H1 (cell line): ENCODE data around the gene EPHB1.

GRCh38 chr3:133099983-133100402 is 61.8 kb downstream of the TMEM108 start:
- RRBS = no CpG with 5 or more reads among the region's 6 CpGs
CAGE:
- cytosol, long polyA plus RNA = no peak
- long polyA plus RNA = no peak
- nucleus, long polyA plus RNA = no peak

DNA sequence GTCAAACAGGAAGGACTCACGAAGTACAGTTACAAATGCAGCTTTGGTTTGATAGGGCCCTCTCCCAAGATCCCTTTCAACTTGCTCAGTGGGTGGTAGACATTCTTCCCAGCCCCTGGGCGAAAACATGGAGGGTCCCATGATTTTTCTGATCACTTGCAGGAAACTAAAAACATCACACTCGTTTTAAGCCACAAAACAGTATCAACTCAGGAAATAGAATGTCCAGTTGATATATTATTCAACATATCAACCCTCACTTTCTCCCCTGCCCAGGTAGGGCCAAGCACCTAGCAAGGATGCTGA is 25.5 kb downstream of the BFSP2 start:
- RRBS = no CpG with 5 or more reads among the region's 3 CpGs
CAGE:
- cytosol, long polyA plus RNA = no peak
- long polyA plus RNA = no peak
- nucleus, long polyA plus RNA = no peak

- RRBS = no CpG with 5 or more reads among the region's 5 CpGs
CAGE:
- cytosol, long polyA plus RNA = no peak
- long polyA plus RNA = no peak
- nucleus, long polyA plus RNA = no peak
These were observed 48.8 kb downstream of the BFSP2 start for GRCh38 chr3:133448318-133449405.

- RRBS = no CpG with 5 or more reads among the region's 18 CpGs
CAGE:
- cytosol, long polyA plus RNA = no peak
- long polyA plus RNA = no peak
- nucleus, long polyA plus RNA = no peak
These were observed 499 bp upstream of the CDV3 start for GRCh38 chr3:133572951-133573422.

DNA sequence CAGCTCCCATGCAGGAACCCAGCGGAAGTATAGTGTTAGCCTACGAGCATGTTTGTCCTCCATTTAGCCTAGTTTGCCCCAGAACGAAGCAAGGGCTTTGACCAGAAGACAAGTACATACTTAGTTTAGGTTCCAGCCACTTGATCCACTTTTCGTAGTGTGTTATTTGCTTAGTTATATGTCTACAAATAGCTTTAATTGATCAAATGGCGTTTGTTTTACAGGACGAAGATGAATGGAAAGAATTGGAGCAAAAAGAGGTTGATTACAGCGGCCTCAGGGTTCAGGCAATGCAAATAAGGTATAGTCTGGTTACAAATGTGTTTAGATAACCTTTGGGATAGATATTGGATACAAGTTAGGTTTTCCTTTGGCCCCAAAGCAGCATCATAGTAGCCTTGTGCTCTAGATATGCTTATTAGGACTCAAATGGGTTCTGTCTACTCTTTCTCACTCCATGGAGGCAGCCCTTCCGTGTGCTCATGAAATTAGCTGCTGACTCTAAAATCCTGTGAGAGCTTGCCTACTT is 1.4 kb downstream of the CDV3 start:
- RRBS = no CpG with 5 or more reads among the region's 8 CpGs
CAGE:
- cytosol, long polyA plus RNA = no peak
- long polyA plus RNA = start-site peak on the plus strand centred at position 235 of the sequence, 27 bp wide, 30 and 17 reads in 2 replicates
- nucleus, long polyA plus RNA = no peak

GRCh38 chr3:133763772-133764546 is 17.8 kb downstream of the TF start:
- RRBS = no CpG with 5 or more reads among the region's 4 CpGs
CAGE:
- cytosol, long polyA plus RNA = no peak
- long polyA plus RNA = no peak
- nucleus, long polyA plus RNA = no peak

GRCh38 chr3:133806152-133806928 is 725 bp downstream of the SRPRB start:
- RRBS = no CpG with 5 or more reads among the region's 23 CpGs
CAGE:
- cytosol, long polyA plus RNA = no peak
- long polyA plus RNA = no peak
- nucleus, long polyA plus RNA = no peak

- RRBS = no CpG with 5 or more reads among the region's 2 CpGs
CAGE:
- cytosol, long polyA plus RNA = no peak
- long polyA plus RNA = no peak
- nucleus, long polyA plus RNA = no peak
These were observed 52.2 kb upstream of the RAB6B start for GRCh38 chr3:133947954-133948189.

DNA sequence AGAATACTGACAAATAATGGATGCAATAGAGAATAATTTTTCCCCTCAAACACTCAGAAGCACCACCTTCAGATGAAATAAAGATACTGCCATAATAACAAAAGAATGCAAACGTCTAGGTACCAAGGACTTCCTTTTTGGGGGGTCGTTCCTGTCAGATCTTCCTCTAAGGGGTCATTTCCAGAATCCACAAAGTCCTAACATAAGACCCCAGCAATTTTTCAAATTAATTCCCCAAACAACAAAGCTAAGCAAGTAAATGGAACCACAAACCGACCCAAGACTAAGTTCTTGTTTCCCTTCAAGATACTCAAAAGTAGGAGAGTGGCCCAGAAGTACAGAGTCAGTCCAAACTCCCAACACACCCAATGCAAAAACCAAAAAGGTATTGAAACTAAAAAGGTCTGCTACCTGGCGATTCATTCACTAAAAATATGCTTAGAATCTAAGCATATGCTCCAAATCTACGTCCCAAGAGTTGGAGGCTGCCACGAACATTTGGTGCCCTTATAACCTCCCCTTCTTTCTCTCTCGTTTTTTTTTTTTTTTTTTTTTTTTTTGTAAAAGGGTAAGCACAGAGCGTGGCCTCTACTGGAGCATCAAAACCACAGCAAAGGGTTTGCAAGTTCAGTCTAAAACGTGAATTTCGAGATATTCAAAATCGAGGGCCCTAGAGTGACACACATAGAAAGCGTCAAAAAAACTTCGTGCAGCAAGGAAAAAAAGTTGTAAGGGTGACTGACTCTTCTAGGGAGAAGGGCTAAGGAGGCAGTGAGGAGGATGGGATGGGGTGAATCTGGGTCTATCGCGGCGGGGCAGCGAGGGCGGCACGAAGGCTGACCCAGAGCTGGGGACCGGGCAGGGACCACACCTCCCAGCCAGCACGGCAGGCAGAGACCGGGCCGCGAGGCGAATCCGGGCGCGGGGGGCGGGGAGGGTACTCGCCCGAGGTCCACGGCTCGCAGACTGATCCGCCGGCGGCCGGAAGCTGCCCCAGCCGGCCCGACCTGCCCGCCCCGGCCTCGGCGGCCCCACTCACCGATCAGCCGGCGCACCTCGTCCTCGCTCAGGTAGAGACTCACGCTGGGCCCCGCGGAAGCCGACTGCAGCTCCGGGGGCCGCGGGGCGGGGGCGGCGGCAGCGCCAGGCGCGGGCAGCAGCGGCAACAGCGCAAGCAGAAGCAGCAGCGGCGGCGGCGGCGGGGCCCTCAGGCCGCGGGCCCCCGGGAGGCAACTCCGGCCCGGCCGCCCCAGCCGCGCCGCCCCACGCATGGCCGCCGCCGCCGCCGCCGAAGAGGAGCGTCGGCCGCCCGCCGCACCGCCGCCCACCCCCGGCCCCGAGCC is 804 bp downstream of the RYK start:
- RRBS = 2% methylated on average over 33 of the region's 93 CpGs
CAGE:
- cytosol, long polyA plus RNA = no peak
- long polyA plus RNA = no peak
- nucleus, long polyA plus RNA = no peak

DNA sequence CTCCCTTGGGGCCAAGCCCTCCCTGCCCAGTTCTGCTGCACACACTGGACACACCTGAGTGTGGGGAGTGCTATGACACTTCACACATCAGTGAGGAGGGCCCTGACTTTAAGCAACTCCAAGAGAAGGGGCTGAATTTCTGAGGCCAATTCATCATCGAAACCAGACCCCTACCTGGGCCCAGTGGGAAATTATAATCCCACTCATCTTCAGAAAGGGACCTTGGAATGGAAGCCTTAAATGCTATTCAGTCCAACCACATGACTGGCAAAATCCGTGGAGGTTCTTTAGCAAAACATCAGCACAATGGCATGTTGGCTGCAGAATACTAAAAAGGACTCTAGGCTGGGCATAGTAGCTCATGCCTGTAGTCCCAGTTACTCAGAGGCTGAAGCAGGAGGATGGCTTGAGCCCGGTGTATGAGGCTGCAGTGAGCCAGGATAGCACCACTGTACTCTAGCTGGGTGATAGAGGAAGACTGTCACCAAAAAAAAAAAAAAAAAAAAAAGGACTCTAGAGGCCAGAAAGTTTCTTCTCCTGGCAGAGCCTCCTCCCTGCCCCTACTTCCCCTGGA is 60.5 kb upstream of the RYK start:
- RRBS = no CpG with 5 or more reads among the region's 3 CpGs
CAGE:
- cytosol, long polyA plus RNA = no peak
- long polyA plus RNA = no peak
- nucleus, long polyA plus RNA = no peak

- RRBS = no CpG with 5 or more reads among the region's 25 CpGs
CAGE:
- cytosol, long polyA plus RNA = no peak
- long polyA plus RNA = no peak
- nucleus, long polyA plus RNA = no peak
These were observed 12.8 kb downstream of the AMOTL2 start for GRCh38 chr3:134361439-134361871.

GRCh38 chr3:134373959-134374312 is 311 bp downstream of the AMOTL2 start:
- RRBS = no CpG with 5 or more reads among the region's 34 CpGs
CAGE:
- cytosol, long polyA plus RNA = no peak
- long polyA plus RNA = no peak
- nucleus, long polyA plus RNA = no peak

GRCh38 chr3:134394264-134394714 is 20.0 kb upstream of the AMOTL2 start:
- RRBS = no CpG with 5 or more reads among the region's 1 CpG
CAGE:
- cytosol, long polyA plus RNA = no peak
- long polyA plus RNA = no peak
- nucleus, long polyA plus RNA = no peak

DNA sequence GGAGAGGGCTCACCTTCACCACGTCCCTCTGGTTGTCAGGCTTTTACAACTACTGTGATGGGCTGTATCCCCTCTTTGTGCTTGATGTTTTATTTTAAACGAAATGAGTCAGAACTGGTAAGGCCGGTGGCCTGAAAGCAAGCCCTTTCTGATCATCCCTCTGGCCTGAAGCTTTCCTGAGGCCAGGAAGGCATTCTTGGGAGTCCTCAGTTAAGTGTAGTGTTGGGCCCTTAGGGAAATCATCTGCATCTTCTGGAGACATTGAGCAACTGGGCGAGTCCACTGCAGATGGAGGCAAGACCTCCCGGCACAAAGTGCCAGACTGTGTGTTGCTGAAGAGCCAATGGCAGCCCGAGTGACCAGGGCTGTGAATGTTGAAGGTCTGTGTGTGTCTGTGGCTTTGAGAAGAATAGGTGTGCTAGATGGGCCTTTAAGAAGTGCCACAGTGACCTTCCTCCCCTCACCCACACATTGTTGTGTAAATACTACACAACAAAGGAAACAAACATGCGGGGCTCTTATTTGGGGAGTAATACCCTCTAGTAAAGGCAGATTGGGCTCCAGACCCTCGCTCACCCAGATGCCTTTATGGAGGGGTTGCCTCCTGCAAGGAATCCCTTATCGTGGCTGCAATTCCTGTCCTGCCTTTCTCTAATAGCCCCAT is 33.1 kb upstream of the AMOTL2 start:
- RRBS = no CpG with 5 or more reads among the region's 9 CpGs
CAGE:
- cytosol, long polyA plus RNA = no peak
- long polyA plus RNA = no peak
- nucleus, long polyA plus RNA = no peak

GRCh38 chr3:134794835-134795815 is at the start of gene EPHB1:
TSS of gene EPHB1 (plus strand) at chr3:134795260.
- RRBS = under 1% methylated on average over 38 of the region's 82 CpGs
CAGE:
- cytosol, long polyA plus RNA = start-site peak on the plus strand at chr3:134795257-134795295, 71 reads
- long polyA plus RNA = no peak
- nucleus, long polyA plus RNA = no peak

- RRBS = no CpG with 5 or more reads among the region's 5 CpGs
CAGE:
- cytosol, long polyA plus RNA = no peak
- long polyA plus RNA = no peak
- nucleus, long polyA plus RNA = no peak
These were observed 3.2 kb downstream of the EPHB1 start for GRCh38 chr3:134798190-134798701.

DNA sequence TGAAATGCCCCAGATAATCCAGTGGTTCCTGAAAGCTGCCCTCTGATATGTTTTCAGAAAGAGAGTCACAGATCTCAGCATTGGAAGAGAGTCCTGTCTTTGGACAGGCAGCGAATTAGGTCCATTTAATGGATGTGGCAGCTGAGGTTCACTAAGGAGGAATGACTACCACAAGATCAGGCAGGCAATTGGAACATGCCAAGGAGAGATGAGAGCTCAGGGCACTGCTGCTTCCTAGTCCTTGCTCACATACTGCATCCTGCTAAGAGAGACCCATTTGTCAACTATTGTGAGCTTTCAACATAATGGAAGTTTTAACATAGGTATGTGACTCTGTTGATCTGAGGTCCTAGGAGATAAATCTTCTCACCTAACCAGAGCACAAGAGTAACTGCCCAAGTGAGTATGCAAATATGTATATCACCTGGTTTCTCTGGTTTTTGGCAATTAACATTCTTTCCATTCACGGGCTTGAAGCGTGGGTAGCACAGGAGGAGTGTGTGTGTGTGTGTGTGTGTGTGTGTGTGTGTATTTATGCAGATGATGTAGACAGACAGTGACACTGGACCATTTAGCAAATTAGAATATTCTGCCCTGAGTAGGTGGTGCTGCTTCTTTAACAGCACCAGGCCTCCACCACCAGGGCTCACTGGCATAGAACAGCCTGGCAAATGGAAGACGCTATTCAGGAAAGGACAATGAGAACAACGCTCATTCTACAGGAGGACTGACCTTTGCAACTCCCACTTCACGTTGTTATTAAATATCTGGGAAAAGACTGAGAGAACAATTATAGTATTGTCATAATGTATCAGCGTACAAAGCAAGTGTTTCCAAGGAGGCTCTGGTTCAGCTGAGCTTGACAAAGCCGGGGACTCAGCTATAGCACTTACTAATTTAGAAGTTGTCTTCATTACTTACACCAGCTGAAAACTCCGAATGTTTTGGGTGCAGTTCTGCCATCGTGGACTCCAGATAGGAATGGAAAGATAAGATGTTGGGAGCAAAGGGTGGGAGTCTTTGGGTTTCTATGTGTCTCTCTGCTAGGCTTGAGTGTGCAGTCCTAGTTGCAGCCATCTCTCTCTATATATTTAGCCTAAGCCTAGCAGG is 15.1 kb downstream of the EPHB1 start:
- RRBS = no CpG with 5 or more reads among the region's 10 CpGs
CAGE:
- cytosol, long polyA plus RNA = no peak
- long polyA plus RNA = no peak
- nucleus, long polyA plus RNA = no peak

- RRBS = no CpG with 5 or more reads among the region's 16 CpGs
CAGE:
- cytosol, long polyA plus RNA = no peak
- long polyA plus RNA = no peak
- nucleus, long polyA plus RNA = no peak
These were observed 461.8 kb upstream of the PPP2R3A start for GRCh38 chr3:135503553-135504220.

- RRBS = no CpG with 5 or more reads among the region's 12 CpGs
CAGE:
- cytosol, long polyA plus RNA = no peak
- long polyA plus RNA = no peak
- nucleus, long polyA plus RNA = no peak
These were observed 306.6 kb upstream of the PPP2R3A start for GRCh38 chr3:135658903-135659349.

DNA sequence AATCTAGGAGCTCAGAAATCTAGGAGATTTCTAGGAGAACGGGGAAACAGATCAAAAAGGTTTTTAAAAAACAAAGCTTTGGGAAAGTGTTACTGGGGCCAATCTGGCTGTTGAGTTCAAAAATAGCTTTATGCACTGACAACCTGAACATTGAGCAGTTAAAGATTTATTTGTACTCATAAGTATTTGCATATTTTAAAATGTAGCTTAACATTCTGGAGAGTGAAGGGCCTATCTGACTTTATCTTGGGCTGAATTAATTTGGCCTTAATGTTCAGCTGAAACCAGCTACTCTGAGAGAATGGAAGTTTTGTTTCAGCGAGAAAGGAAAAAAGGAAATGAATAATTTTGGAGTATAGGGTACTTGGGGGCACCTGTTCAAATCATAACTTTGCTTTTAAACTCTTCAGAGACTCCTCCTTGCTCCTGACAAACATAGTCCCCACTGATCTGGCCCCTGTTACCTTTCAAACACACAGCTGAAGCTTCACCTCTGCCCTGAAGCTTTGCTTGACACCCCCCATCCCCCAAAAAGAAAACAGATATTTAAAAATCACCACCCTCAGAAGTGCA is 1.8 kb downstream of the PPP2R3A start:
- RRBS = no CpG with 5 or more reads among the region's 2 CpGs
CAGE:
- cytosol, long polyA plus RNA = no peak
- long polyA plus RNA = no peak
- nucleus, long polyA plus RNA = no peak